Tongue (tissue), 2 donors: ENCODE measurements around a stretch of chr14.

DNA sequence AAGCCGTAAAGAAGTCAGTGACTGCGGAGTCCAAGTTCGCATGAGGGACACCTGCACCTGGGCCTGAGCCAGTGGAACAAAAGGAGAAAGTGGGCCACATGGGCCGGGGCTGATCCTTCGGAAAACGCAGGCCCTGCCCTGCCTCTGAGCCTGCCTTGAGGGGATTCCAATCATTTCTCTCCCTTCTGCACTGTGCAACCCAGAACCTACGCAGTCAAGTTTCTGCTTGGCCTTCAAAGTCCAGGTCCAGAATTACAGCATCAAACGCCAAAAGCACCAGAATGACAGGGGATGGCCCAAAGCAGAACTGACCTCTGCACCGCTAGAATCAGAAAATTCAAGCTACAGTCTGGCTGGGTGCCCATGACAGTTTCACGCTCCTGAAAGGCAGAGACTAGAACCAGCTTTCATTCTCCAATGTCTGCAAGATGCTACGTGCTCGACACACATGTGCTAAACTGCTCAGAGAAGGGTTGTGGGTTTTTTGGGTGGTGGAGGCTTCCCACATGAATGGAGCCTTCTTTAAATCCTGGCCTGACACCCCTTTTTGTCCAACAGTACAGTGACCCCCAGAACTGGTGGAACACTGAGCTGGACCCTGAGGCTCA lies 4.1 kb downstream of the CLMN start:
- RAMPAGE, long total RNA: no peak

DNA sequence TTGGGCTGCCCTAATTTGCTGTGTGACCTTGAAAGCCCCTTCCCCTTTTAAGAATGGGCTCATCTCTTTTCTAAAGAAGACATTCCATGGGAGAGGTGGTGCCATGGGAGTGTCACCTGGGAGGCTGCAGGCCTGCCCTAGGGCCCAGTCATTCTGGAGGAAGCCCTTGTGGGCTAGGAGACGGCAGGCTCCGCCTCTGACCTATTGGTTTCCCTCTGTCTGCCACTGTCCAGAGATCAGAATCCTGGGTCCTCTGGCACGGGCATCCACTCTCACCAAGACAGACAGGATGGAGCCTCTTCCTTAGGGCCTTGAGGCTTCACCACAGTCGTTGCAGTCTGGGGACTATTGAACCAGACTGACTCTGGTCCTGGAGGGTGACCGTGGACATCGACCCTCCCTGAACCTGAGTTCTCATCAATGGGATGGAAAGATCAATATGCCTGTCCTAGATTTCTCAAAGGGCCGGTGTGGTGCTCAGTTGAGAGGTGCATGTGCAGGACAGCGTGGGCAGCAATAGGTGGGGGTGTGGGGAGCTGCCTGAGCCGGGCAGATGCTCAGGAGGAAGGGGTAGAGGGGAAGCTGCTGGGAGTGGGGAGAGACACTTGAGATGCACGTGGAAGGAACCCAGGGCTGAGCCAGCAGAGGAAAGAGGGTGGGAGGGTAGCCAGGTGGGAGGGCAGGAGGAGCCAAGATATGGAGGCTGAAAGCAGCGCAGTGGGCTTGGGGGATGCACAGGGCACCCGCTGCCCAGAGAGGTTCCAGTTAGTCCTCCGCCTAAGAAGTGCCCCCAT lies 12.2 kb upstream of the CLMN start:
- RAMPAGE, long total RNA: no peak

GRCh38 chr14:95412169-95413077 lies 92.7 kb upstream of the CLMN start:
- RAMPAGE, long total RNA: no peak

GRCh38 chr14:95449117-95449707 lies 67.2 kb downstream of the SYNE3 start:
- RAMPAGE, long total RNA: no peak

GRCh38 chr14:95525647-95526277 lies 9.1 kb upstream of the GLRX5 start:
- RAMPAGE, long total RNA: no peak

GRCh38 chr14:95534170-95534890 lies 520 bp upstream of the GLRX5 start:
- RAMPAGE, long total RNA: start-site peak on the minus strand at chr14:95534618-95534642, 43 and 26 reads in 2 replicates

DNA sequence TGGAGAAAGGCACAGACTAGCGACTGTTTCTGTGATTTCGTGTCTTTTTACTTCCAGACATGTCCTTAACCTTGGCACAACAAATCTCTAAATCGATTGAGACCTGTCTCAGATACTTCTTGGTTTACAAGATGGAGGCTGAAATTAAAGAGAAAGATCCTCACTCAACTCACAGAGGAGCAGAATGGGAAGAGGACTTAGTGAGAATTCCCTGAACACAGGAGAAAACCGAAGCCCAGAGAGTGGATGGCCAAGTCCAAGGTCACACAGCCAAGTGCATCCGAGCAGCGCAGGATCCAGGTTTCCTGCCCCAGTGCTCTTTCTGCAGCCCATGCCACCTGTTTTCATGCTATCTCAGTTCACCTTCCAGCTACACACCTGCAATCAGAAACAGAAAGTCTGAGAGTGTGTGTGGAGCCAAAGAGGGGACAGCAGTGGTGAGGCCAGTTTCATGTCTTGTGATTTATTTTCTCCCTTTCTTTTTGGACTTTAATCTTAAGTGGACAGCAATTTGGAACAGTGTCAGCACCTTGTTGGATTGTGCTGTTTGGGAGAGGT lies 22.9 kb upstream of the TCL1B start:
- RAMPAGE, long total RNA: no peak

GRCh38 chr14:95670063-95670686 lies 16.1 kb upstream of the TCL1B start:
- RAMPAGE, long total RNA: no peak

- RAMPAGE, long total RNA: no peak
These were observed 870 bp upstream of the C14orf132 start for GRCh38 chr14:96038312-96038672.

DNA sequence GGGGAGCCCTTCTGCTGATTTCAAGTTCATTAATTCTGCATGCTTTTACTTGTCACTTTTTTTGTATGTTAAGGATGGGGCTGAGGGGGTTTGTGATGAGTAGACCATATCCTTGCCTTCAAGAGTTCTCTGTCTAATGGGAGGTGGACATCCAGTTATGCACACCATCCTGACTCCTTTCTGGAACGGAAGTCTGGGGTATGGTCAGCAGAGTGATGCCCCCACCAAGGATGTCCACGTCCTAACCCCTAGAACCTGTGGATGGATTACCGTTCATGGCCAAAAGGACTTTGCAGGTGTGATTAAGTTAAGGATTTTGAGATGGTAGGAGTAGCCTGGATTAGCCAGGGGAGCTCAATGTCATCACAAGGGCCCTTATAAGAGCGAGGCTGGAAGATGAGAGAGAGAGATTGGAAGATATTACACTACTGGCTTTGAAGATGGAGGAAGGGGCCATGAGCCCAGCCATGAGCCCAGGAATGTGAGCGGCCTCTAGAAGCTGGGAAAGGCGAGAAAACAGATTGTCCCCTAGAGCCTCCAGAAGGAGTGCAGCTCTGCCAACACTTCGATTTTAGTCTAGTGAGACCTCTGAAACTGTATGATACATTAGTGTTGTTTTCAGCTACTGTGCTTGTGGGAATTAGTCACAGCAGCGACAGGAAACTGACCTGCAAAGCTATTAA lies 44.1 kb downstream of the C14orf132 start:
- RAMPAGE, long total RNA: no peak

DNA sequence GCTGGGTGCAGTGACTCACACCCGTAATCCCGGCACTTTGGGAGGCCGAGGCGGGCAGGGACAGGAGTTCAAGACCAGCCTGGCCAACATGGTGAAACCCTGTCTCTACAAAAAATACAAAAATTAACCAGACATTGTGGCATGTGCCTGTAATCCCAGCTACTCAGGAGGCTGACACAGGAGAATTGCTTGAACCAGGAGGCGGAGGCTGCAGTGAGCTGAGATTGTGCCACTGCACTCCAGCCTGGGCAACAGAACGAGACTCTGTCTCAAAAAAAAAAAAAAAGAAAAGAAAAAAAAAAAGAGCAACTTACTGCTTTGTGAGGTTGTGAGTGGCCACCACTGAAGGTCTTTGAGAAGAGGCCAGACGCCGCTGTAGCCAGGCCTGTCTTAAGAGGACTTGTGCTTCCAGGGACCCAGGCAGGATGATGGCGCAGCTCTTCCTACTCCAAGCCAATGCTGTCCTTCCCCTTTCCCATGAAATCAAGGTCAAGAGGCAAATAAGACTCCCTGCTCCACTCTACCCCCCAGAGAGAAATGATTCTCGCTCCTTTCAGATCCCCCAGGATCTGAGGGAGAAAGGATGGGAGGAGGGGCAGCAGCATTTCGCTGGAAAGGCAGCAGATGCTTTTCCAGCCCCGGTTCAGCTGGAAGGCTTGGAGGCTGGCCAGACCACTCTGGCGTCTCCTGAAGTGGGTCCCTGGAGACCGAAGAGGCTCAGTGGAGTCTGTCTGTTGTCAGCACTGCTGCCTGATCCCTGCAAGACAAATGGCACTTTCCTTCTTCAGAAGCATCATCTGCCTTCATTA lies 51.2 kb downstream of the C14orf132 start:
- RAMPAGE, long total RNA: no peak

- RAMPAGE, long total RNA: no peak
These were observed 58.0 kb downstream of the C14orf132 start for GRCh38 chr14:96097173-96097595.

DNA sequence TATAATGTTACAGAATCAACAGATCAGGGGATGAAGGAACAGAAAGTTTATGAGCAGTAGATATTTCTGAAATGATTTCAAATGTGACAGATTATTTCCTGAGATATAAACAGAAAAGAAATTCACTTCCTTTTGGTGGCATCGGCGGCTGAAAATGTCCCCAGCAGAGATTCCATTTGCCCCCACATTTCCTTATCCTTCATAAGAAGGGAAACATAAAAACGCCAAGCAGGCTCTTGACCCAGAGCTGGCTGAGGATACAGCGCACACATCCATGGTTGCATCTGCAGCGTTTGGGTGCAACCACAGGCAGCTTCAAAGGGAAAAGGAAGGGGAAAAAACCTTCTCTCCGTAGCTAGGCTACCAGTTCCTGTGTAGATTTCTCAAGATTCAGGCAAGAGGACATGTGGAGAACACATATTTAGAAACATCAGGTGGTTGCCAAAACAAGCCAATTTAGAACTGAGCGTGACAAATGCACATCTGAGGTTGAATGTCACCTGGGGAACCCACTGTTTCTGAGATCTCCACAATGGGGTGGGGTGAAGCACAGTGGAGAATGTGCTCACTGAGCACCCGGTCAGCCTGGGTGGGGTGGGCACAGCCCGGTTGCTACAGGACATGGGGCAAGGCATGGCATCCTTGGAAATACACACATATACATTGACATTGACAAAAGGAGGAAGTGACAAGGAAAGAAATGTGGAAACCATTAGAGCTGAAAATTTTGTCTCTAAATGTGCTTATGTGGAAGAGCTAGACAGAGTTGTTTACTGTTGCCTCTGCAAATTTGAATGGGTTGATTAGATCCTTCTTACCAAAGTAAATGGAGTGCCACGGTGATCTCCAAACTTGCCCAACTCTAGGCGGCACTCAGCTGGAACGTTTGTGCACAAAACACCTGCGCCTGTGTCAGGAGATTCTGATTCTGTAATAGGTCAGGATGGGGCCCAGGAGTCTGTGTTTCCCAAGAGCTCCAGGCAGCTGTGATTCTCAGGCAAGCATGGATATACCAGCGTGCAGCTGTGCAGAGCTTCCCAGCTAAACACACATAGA lies 78.2 kb upstream of the BDKRB2 start:
- RAMPAGE, long total RNA: no peak

DNA sequence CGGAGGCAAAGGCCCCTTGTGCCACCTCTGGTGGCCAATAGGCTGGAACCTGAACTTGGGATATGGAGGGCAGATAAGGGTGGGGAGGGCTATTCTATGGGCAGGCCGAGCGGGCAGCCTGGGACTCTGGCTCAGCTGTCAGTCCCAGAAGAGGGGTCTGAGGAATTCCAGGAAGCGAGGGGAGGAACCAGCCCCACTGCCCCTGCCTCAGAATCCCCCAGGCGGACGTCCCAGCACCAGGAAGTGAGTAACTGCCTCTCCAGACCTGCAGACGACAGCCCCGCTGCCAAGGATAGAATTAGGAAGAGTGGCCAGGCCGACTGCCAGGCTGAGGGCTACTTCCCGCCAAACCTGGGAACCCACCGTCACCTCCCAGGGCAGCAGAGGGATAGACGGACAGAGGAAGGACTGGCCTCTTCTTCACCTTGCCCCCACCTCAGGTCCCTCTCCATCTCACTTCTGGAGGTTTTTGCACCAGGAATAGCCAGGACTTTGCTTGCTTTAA lies 6.7 kb upstream of the BDKRB2 start:
- RAMPAGE, long total RNA: no peak

GRCh38 chr14:96252222-96252741 lies 3.7 kb upstream of the BDKRB1 start:
- RAMPAGE, long total RNA: no peak

GRCh38 chr14:96256481-96256957 lies 509 bp downstream of the BDKRB1 start:
- RAMPAGE, long total RNA: no peak

- RAMPAGE, long total RNA: no peak
These were observed 133.7 kb upstream of the VRK1 start for GRCh38 chr14:96663557-96663847.

- RAMPAGE, long total RNA: no peak
These were observed 34.5 kb upstream of the VRK1 start for GRCh38 chr14:96762785-96763058.

- RAMPAGE, long total RNA: no peak
These were observed 236.1 kb downstream of the BCL11B start for GRCh38 chr14:99035744-99036427.

DNA sequence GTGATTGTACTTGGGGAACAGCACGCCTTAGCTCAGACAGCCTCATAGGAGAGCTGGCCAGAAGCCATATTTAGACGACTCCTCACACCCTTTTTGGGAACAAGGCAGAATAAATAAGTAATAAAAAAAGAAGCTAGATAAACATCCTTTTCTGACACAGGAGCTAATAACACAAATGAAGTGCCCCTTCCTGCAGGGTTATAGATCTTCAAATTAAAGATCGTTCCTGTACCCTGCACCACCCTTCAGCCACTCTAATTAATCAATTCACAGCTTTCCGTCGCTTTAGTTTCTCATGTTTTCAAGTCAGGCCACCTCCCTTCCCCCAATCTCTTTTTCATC lies 93.5 kb downstream of the BCL11B start:
- RAMPAGE, long total RNA: no peak